ENCODE measurements around a stretch of chr15.

DNA sequence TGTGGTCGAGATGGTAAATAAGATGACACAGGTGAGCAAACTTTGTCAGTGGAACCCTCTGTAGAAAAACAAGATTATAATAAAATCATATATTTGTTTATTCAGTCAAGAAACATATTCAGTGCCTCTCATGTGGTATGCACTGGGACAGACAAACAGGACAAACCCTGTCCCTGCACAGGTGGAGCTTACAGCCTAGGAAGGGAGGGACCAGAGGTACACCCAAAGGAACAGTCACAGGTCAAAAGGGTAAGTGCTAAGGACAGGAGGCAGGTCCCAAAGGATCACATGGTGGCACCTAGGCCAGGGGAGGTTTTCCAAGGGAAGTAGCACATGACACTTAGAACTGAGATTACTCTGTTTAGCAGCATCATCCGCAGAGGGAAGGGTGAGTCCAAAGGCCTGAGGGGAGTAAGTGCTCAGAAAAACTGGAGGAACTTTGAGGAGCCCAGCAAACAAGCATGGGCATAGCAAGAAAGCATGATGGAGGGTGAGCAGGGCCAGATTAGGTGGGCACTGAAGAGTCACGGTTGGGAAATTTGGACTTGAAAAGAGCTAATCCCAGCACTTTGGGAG is 254.4 kb upstream of the ARRDC4 start:
- PRO-cap, 2 experiments: no peak in any of the 2 experiments

GRCh38 chr15:97994945-97995742 is 34.6 kb downstream of the ARRDC4 start:
- PRO-cap, 2 experiments: no peak in any of the 2 experiments

GRCh38 chr15:98016859-98017394 is 56.4 kb downstream of the ARRDC4 start:
- PRO-cap, 2 experiments: no peak in any of the 2 experiments

DNA sequence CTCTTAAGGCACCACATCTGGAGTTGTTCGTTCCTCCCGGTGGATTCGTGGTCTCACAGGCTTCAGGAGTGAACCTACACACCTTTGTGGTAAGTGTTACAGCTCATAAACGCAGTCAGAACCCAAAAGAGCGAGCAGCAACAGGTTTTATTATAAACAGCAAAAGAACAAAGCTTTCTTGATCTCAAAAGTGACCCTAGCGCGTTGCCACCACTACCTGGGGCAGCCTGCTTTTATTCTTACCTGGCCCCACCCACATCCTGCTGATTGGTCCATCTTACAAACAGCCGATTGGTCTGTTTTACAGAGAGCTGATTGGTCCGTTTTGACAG is 143.0 kb downstream of the ARRDC4 start:
- PRO-cap, 2 experiments: no peak in any of the 2 experiments

DNA sequence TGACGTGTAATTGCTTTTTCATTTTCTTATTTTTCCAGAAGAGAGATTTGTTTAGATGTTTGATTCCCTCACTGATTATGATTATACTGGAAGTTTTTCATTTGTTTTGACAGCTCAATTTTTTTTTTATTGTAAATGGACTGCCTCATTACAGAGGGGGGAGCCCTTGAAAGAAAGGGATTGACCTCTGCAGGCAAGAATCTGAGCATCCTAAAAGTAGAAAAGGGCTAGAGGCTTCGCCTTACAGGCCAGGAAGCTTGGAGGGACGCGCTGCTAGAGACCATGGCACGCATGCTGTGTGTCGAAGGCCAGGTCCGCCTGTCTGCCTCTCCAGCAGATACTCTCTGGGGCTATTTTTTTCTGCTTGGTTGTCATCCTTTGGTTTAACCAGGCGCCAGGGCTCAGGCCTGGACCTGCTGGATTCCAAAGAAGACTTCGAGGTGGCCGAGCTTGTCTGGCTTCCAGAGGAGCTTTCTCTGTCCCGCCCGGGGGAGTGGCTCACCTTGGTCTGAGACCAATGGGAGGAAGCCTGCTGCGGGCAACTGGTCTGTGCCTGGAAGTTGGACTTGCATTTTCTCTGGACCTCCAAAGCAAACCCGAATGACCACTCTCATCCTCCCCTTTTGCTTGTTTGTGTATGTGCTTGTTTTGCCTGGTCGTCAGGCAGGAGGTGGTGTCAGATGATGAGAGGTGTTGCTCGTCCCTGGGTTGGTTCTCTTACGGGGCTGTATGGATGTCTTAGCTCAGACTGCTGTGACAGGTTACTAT is 19.1 kb downstream of the IGF1R start:
- PRO-cap, 2 experiments: no peak in any of the 2 experiments

DNA sequence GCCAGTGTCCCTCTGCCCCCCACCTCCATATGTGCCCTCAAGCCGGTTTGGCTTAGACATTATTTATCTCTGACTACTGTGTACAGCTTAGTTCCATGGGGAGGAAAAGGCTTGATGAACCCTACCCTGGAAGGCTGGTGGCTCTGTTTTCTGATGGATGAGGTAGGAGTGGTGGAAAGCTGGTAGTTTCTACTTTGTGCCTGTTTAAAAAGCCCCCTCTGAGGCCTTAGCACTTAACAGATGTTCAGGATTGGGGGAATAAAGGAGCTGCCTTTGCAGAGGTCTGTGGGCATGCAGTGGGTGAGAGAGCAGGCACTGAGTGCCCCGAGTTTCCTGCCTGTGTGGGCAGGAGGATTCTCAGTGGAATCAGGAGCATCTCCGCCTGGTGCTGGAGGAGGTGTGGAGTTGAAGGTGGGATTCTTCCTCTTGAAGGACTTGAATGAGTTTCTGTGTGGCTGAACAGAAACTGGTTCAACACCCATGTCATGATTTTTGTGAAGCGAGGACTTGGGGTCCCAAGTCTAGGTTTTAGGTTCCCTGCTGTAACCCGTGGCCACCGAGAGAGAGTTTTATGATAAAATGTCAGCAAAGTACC is 74.3 kb downstream of the IGF1R start:
- PRO-cap, 2 experiments: no peak in any of the 2 experiments

DNA sequence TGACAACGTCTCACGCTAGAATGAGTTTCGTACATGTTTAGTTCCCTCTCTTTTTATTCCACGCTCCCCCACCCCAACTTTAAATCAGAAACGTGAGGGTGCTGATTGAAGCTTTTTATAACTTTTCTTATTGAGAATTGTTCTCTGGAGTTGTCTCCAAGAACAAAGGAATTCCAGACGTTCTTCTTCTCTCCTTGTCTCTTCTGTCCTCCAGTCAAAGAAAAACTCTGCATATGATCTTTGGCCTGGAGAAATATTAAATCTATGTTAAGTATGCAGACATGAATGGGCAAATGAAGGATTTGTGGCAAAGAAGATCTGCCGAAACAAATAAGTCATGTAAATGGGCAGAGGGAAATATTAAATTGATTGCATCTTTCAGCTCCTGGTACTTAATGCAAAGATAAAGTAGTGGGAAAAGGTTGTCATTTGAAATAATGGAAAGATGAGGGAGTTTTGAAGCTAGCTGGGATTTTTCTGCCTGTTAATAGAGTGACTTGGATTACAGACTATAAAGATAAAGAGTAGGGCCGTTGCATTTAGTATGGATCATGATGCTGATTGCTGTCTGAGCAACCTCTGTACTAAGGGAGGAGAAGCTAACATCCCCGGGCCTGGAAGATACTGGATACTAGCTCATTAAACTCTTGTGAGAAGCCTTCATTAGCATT is 74.9 kb downstream of the IGF1R start:
- PRO-cap, 2 experiments: no peak in any of the 2 experiments

DNA sequence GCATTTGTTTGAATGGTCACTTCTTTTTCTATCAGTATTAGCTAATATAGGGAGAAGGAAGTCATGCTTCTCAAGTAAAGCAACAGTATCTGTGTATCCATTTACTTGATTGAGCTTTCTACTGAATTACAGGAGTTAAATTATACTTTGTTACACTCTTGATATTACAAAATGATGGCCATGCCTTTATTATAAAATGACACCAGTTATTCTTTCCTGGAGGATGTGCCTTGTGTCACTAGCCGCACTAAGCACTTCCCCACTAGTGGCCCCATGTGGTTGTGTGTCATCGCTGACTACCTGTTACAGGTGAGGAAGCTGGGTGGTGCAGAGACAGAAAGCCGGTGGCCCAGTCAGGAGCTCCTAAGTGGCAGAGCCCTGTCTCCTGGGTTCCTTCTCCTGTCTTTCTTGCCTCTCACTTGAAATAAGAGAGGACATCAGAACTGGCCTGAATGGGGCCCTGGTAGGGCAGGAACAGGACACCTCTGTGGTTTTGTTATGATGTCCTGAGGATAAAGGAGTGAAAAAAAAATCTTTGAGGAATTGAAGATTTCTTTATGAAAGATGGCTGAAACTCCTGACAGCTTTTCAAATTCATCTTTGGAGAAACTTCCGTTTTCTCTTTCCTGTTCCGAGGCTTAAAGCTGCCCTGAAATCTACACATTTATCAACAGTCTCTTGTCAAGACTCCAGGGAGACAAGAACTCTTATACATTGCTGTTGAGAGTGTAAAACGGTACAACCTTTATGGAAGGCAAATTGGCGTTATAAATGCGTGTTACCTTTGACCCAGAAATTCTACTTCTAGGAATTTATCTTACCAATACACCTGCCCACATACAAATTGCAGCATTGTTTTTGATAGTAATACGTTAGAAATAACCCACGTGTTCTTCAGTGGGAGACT is 97.0 kb downstream of the IGF1R start:
- PRO-cap, 2 experiments: no peak in any of the 2 experiments

DNA sequence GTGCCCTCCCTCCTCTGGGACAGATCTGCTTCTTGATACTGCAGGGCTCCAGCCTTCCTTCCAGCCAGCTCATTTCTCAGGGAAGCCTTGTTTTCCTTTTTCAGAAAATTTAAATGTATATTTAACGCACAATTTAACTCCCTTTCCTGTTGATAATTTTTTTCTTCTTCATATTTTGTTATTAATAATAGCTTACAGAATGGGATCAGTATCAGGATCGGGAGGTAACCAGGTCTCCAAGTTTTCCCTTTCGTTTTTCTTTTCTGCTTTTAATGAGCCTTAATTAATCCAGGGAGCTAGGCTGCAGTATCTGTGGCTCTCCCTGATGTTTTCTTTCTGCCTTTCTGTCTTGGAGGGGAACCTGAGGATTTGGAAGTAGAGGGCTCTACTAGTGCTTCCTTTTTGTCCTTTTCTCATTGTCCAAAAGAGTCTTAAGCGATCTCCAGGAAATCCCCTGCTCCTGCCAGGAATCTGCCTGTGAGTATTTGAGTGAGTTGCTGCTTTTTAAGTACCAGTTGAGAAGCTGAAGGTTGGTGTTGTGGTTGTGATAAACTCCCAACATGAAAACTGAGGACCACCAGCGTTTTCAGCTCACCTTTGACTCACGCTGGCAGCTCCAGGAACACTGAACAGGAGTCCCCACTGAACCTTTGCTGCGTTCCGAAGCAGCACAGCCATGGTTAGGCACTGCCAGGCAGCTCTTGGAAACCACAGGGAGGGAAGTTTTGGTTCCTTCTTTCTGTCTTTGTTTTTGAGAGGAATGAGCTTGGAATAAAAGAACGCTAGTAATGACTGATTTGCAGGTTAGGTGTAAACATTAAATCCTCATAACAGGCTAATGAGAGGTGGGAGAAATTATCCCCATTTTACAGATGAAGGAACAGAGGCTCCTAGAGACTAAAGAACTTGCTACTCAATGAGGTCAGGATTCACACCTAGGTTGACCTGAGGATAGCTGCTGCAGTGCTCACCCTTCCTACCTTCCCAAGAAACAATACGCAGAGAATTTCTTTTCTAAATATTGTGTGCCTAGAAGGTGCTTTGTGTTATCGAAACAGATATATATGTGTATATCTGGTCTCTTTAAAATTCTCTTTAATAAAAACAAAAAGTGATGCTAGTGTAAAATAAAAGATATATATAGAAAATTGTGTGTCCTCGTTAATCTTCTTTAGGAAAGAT is 106.0 kb downstream of the IGF1R start:
- PRO-cap, 2 experiments: no peak in any of the 2 experiments

- PRO-cap, 2 experiments: no peak in any of the 2 experiments
These were observed 112.6 kb downstream of the IGF1R start for GRCh38 chr15:98760898-98761293.

GRCh38 chr15:98867343-98867962 is 140.1 kb downstream of the PGPEP1L start:
- PRO-cap, 2 experiments: no peak in any of the 2 experiments

- PRO-cap, 2 experiments: no peak in any of the 2 experiments
These were observed 56.0 kb downstream of the PGPEP1L start for GRCh38 chr15:98951602-98951999.

DNA sequence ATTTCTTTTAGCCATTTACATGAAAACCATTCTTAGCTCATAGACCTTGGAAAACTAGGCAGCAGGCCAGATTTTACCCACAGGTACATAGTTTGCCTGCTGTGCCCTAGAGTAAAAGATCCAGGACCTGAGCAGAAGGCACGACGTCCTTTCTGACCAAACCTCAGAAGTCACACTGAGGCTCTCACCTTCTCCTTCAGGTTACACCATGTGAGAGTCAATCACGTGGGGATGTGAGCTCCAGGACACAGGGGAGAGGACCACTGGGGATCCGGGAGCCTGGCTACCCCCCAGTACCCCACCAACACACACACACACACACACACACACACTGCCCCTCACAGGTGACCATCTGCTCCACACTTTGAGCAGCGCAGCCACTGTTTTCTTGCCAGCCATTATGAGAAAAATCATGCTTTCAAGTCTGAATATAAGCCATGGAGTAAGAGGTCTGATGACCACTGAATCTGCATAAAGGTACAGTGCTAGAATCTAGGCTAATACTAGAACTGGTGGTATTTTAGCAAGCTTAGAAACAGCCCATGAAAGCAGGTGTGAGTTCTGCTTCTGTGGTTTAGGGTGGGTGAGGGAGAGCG is 55.5 kb downstream of the PGPEP1L start:
- PRO-cap, 2 experiments: no peak in any of the 2 experiments

DNA sequence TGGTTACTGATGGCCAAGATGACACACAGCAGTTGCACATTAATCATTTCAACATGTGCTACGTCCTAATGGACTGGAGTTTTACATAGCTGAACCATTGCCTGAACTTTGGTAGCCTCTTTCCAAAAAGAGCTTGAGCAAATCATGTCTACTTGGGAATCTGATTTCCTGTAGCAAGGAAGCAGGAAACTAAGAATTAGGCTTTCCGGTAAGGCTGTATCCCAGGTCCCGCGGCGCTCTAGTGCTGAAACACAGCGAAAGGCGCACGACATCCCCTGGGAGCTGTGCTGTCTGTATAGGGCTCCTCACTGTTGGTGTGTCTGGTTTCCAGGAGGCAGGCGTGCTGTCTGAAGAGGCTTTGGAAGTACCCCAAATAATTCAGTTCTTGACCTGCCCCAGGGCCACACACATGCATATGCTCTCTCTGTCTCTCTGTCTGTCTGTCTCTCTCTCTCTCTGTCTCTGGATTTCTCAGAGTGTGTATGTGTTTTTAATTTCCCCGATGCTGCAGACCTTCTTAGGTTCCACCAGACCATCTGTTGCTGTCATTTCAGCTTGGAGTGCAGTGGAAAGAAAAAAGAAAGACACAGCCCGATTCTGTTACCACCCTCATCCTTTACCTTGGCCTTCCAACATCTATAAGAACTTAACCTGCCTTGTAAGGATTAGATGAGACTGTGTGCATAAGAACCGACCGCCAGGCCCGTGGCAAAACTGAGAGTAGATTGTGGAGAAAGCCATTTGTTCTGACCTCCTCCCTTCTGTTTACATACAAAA is 9.5 kb upstream of the PGPEP1L start:
- PRO-cap, 2 experiments: no peak in any of the 2 experiments

DNA sequence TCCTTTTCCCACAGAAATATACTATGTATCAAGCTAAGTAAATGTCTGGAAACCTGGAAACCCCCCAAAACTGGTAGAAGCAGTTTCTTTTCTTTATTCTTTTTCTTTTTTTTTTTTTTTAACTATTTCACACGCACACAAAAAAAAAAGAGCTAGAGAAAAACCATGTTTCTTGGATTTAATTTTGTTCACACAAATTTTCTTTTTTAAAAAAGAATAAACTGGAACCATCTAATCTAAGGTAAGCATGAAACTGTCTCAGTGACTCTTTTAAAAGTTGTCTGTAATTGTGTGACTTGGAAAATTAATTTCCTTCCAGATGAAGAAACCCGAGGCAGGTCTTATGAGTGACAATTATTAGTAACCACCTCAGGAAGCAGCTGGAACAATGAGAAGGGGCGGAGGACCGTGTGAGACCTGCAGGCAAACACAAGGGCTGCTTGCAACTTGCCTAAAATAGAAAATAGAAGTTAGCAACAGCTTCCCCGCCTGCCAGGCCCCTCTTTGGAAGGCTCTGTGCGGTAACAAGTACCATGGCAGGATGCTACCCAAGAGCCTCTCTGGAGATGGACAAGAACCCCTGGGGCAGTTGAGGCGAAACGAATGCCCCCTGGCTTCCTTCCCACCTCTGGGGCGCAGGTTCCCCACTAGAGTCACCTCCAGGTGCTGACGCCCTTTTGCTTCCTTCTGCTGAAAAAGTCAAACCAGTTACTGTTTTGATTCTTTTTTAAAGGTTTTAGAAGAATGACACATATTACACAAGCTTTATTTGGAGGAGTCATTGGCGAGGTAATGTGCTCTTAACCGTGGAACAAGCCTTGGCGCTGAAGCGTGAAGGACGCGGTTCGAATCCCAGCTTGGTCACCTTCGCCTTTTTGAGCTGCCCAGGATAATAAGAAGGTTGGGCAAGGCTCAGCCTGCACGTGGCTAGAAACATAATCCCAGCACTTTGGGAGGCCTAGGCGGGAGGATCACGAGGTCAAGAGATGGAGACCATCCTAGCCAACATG is 47.2 kb upstream of the SYNM start:
- PRO-cap, 2 experiments: no peak in any of the 2 experiments

DNA sequence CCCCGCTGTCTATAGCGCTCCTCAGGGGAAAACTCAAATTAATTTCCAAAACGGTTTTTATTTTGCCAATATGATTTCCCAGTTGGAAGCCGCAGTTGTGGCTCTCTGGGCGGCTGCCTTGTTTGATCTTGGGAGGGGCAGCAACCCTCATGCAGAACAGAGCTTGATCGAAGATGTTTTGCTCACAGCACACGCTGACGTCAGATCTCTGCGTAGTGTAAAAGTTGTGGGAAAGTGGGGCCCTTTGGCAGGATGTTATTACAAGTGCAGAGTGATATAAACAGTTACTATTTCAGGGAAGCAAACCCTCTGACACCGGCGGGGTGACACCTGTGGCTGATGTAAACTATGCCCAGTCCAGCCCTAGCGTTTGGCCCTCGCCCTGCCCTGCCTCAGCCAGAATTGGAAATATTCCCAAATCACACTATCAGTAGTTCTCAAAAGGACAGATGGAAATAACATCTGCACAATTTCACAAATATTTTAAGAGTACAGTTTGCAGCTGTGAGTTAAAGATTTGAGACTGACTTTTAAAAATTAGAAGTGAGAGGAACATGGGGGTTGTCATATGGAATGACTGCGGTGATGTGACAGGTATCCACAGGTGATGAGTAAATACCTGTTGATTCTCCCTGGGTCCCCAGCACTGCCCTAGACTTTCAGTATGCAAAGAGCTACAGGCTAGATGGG is 1.7 kb downstream of the SYNM start:
- PRO-cap, 2 experiments: peak in 2 of 2 experiments; most common plus-strand start position 284 of the sequence (in 1); most common minus-strand start position 124 of the sequence (in 2)

DNA sequence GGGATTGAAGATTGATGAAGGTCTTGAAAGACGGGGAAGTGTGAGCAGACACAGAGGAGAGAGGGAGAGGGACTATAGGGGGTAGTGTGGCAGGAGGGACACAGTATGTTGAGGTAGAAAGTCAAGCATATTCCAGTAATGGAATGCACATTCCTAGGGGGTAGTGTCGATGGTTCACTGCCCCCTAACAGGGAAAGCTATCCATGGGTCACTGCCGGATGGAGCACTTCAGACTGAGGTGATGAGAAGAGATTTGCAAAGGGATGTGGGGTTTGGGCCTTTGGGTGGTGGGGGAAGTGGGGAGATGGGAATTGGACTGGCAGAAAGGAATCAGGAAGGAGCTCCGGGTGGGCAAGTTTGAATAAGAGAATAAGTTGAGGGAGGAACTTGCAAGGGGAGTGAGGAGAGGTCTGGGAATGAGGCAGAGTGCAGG is 15.9 kb downstream of the SYNM start:
- PRO-cap, 2 experiments: no peak in any of the 2 experiments

DNA sequence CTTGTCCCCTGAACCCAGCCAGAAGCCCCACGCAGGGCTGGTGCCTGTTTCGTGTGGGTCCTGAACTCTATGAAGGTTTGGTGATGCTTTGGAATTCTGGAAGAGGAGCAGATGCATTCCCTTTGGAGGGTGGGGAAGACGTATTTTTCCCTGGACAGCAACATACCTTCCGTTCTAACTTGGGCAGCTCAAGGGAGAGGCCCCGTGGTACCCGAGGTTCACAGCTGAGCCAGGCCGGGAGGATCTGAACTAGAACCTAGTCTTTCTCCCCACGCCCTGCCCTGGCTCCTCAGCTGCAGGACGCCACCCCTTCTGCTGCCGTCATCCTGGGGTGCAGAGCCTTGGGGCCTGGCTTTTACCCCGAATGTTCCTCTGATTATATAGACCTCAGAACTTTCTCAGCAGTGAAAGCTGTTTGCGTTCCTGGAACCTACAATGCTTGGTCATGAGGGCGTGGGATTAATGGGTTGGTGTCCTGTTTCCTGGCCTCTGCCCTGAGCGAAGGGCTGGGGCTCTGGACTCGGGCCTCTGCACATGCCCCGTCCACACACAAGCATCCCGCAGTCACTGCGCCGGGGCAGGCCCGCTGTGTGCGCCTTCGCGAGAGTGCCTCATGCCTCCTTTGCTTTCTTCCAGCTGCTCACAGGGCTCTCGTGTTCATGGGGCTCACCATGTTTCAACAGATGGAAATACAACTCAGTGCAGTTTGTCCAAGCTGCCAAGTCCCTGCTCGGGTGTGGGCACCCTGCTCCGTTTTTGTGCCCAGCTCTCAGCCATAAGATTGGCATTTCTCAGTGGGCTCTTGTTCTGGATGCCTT is 20.2 kb downstream of the SYNM start:
- PRO-cap, 2 experiments: no peak in any of the 2 experiments

GRCh38 chr15:99169515-99170387 is 64.9 kb downstream of the SYNM start:
- PRO-cap, 2 experiments: peak in 2 of 2 experiments; most common plus-strand start chr15:99170066 (in 1); most common minus-strand start chr15:99169930 (in 2)

- PRO-cap, 2 experiments: no peak in any of the 2 experiments
These were observed 56.4 kb downstream of the LRRC28 start for GRCh38 chr15:99307595-99308239.